ENCODE measurements around the gene TCL1A.

- PRO-cap = no peak
- RRBS, 2 experiments = 18 to 26% methylated on average over 22 to 36 of the region's 60 CpGs
Measured at GRCh38 chr14:95713795-95714674, at the start of gene TCL1A. Gene TCL1A, minus strand, starts transcription at chr14:95714125.

- PRO-cap = no peak
- RRBS, 2 experiments = no CpG with 5 or more reads among the region's 5 CpGs
Measured at GRCh38 chr14:96097844-96098094, 58.6 kb downstream of the C14orf132 start.

DNA sequence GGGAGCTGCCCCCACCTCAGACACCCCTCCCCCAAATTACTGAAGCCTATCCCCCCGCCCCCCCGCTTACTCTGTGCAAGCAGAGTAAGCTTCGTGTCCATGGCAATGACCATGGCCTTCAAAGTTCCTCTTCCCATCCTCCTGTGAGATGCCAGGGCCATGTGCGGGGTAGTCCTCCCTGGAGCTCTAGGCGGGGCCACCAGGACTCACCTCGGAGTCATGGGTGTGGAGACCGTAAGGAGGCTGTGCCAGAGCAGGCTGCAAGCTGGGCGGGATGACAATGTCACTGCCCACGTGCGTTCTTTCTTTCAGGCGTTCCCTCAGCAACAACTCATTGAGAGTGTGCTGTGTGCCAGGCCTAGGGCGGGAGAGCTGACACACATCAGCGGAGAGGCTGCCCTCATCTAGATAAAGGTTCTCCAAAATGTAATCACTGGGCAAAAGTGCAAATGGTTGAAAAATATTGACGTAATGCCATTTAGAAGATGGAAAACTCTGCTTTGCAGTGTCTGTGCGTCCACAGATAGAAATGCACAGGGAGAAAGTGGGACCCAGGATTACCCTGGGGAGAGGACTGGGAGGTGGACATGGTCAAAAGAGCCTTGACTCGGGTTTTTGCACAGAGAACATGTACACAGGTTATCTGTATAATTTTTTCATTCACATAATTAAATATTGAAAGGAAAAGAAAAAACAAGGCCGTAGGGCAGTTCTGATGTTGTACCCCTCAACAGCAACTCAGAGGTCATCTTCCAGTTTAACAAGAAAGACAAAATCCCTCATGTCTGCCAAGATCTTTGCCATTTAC, 67.0 kb downstream of the C14orf132 start:
- PRO-cap = no peak
- RRBS, 2 experiments = no CpG with 5 or more reads among the region's 17 CpGs

DNA sequence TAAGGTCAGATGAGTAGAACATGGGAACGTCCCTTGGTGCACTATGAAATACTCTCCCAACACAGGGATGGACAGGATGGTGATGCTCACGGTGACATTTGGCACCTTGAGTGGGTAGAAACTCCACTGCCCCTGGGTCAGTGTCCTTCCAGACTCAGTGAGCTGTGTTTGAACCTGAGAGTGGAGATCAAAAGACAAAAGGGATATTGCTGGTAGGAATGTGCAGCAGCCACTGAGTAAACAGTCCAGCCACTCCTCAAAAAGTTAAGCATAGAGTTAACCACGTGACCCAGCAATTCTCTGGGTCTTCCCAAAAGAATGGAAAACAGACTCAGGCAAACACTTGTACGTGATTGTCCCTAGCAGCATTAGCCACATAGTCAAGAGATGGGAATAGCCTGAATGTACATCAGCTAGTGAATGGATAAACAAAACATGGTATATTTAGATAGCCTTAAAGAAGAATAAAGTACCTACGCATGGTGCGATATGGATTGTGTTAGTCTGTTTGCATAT, 9.0 kb upstream of the BDKRB2 start:
- PRO-cap = no peak
- RRBS, 2 experiments = no CpG with 5 or more reads among the region's 6 CpGs

GRCh38 chr14:96357312-96357890, 5.7 kb downstream of the ATG2B start:
- PRO-cap = no peak
- RRBS, 2 experiments = no CpG with 5 or more reads among the region's 3 CpGs

DNA sequence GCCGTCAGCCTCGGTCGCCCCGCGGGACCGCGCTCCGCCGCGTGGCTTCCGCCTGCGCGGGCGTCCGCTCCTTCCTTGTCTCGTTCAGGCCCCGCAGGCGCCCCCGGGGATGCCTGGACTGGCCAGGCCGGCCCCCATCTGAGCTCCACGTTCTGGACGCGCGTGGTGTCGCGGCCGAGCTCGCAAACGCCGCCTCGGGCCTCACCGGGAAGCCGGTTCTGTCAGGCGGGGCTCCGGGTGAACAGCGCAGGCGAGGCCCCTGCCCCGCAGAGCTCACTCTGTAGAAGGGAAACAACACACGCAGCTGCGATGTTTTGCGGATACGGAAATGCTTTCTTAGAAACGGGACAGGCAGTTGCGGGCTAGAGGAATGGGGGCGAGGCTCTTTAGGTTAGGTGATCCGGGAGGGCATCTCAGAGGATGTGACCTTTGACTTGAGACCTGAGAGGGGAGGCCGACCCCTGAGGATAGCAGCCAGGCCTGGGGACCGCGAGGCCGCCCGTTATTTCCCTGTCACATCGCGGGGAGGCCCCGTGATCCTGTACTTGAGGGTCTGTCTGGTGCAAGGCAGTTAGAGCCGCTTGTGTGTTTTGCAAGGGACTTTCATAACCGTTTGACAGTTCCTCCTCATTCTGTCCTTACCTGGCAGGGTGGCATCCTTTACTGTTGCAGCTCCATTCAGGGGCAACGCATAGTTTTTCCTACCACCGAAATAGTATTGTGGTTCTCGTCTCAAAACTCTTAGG, 569 bp downstream of the VRK1 start:
- PRO-cap = no peak
- RRBS, 2 experiments = under 1% methylated on average over 12 to 19 of the region's 59 CpGs

DNA sequence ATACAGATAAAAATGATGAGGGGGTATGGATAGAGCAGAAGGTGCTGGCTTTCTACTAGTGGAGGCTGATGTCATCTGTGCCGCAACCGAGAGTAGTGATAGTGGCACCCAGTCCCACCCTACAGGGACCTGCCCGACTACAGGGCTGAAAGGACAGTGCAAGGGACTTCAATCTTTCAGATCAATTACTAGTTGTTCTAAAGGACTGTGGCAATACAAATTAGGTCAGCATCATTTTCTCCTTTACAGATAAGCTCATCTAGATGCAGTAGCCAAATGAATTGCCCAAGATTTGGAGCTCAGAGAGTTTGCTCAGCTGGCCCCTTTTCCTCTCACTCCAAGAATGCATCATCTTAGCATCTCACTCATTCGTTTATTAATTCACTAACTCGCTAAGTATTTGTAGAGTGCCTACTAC, 806.1 kb downstream of the VRK1 start:
- PRO-cap = no peak
- RRBS, 2 experiments = no CpG with 5 or more reads among the region's 5 CpGs

- PRO-cap = no peak
- RRBS, 2 experiments = no CpG with 5 or more reads among the region's 6 CpGs
Measured at GRCh38 chr14:97709475-97710176, 912.4 kb downstream of the VRK1 start.

GRCh38 chr14:97724394-97724813, 927.2 kb downstream of the VRK1 start:
- PRO-cap = no peak
- RRBS, 2 experiments = no CpG with 5 or more reads among the region's 8 CpGs

DNA sequence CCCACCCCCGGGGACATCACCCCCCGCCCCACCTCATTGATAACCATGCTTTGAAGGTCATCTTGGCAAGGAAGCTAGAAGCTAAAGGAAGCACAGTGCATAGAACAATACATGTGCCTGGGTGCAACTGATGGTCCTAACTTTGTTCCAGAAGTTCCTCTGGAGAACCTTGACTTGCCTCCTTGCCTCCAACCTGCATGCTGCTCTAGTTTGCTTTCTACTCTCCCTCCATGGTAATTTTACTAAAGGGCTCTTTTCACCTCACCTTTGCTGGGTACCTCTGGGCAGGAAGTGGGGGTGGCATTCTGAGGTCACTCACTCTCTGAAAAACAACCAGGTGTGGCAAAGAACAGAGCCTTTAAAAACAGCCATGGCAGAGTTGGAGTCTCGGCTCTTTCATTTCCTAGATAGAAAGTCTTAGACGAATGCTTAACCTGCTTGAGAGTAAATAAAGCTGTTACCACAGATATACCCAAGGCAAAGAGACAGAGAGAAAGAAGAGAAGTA, 828.0 kb downstream of the BCL11B start:
- PRO-cap = no peak
- RRBS, 2 experiments = no CpG with 5 or more reads among the region's 4 CpGs

- PRO-cap = no peak
- RRBS, 2 experiments = no CpG with 5 or more reads among the region's 6 CpGs
Measured at GRCh38 chr14:98818097-98818413, 453.9 kb downstream of the BCL11B start.

GRCh38 chr14:99195638-99196410, 76.2 kb downstream of the BCL11B start:
- PRO-cap = no peak
- RRBS, 2 experiments = no CpG with 5 or more reads among the region's 17 CpGs

GRCh38 chr14:99267269-99267862, 4.6 kb downstream of the BCL11B start:
- PRO-cap = no peak
- RRBS, 2 experiments = no CpG with 5 or more reads among the region's 6 CpGs

DNA sequence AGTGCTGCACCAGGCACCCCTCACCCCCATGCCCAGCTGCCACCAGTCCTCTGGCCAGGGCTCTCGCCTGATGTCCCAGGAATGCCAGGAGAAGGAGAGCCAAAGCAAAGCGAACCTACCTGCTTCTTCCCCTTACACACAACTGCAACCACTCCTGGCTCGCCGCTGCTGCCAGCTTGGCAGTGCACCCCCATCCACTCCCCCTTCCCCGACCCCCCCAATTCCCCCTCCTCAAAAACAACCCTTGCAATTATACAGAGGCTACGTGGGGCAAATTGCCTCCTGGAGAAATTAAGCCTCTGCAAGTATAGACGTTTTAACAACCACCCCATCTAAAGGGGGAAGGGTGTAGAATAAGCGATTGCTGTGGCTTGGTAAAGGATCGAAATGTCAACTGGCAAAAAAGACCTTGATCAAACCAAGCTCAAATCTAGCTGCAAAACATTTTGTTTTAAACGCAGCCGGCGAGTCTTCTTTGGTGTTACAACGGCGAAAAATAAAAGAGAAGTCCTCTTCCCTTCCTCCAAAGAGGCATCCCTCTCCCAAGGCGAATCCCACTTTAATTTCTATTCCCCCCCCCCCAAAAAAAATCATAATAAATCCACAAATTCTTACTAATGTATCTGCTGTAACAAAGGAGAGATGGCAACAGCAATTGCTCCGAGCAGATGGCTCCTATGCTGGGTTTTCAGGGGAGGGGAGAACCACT, 2.9 kb downstream of the BCL11B start:
- PRO-cap = no peak
- RRBS, 2 experiments = no CpG with 5 or more reads among the region's 16 CpGs

DNA sequence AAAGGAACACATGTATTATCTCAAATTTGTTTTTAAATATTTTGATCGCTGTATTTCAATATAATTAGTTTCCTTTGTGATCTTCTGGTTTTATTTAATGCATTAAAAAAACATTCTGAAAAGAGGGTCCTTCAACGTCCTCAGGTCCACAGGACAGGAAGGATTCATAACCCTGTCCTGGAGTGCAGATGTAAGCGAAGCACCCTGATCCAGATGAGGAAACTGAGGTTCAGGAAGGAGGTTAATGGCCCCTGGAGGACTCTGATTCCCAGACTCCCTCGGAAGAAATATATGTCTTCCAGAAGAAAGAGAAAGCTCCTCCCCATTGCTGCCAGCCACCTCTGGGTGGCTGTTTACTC, 44.0 kb upstream of the BCL11B start:
- PRO-cap = no peak
- RRBS, 2 experiments = no CpG with 5 or more reads among the region's 4 CpGs

DNA sequence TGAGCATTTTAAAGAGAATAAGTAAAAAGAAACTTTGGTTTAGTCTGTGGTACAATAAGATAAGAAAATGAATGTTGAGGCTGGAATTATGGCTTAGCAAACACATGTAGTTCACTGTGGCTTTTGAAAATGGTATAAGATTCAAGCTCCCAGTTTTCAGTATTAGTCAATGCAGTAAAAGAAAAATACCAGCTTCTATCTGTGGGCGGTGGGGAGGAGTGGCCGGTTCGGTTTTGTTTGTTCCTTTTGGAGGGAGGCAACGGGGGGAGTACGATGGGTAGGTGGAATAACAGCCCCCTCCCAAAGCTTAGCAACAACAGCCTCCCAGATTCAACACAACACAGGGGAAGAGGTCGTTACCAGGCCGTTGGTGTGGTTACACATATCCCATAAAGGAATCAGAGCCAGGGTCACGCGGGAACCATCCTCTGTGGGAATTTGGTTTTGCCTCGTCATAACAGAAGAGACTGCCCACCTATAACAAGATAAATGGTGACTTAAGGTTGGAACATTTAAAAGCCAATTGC, 68.0 kb downstream of the SETD3 start:
- PRO-cap = no peak
- RRBS, 2 experiments = no CpG with 5 or more reads among the region's 10 CpGs

GRCh38 chr14:99468621-99469448, 11.8 kb downstream of the SETD3 start:
- PRO-cap = no peak
- RRBS, 2 experiments = no CpG with 5 or more reads among the region's 9 CpGs

GRCh38 chr14:99508537-99508940, 27.3 kb downstream of the CCNK start:
- PRO-cap = no peak
- RRBS, 2 experiments = no CpG with 5 or more reads among the region's 4 CpGs

GRCh38 chr14:99546254-99546690, 57.7 kb downstream of the CCDC85C start:
- PRO-cap = no peak
- RRBS, 2 experiments = no CpG with 5 or more reads among the region's 8 CpGs

DNA sequence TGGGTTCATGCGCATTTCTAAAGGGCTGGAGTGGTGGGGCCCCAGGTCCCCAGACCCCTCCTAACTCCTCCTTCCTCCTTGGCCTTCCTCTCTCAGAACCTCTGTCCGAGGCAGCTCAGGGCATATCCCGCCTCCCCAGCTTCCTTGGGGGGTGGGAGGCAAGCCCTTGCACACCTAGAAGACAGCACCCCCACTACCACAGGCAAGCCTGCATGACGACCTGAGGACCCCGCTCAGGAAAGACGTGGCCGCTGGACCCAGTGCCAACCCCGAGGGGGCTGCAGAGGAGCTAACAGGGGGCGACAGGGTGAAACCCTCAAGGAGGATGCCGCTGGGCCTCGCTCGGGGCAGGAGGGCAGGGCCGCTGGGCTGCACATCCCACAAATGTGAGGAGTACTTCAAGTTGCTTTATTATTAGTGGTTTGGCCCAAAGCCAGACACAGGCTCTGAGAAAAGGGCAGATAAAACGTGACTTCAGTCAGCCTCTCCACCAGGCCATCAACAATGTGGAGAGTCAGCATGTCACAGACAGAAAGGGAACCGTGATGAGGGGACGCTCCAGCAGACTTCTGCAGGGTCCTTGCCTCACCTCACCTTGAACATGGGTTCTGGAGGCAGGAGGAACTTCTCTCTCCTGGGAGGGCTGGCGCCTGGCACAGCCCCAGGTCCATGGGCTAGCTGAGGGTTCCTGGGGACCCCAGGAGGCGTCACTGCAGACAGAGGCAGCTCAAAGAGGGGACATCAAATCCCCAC, 35.5 kb downstream of the CCDC85C start:
- PRO-cap = no peak
- RRBS, 2 experiments = no CpG with 5 or more reads among the region's 18 CpGs